A673 (cell line): ENCODE results near the genes EN1 and DBI.

- PRO-cap, result bidirectional peak, plus-strand start at chr2:118224099, minus-strand start at chr2:118223874
Measured at GRCh38 chr2:118223966-118224954, 136.0 kb downstream of the INSIG2 start.

DNA sequence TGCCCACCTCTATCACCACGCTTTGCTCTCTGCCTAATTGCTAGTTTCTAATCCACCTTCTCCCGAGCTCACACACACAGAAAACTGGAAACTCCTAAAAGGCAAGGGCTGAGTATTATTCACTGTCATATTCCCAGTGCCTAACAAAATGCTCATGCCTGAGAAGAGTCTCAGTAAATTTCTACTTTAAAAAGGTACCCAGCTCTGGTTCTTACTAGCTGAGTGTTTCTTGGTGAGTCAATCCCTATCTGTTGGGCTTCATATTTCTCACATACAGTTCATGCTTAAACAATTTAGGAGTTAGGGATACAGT is 205.0 kb downstream of the EN1 start:
- PRO-cap, result no peak

DNA sequence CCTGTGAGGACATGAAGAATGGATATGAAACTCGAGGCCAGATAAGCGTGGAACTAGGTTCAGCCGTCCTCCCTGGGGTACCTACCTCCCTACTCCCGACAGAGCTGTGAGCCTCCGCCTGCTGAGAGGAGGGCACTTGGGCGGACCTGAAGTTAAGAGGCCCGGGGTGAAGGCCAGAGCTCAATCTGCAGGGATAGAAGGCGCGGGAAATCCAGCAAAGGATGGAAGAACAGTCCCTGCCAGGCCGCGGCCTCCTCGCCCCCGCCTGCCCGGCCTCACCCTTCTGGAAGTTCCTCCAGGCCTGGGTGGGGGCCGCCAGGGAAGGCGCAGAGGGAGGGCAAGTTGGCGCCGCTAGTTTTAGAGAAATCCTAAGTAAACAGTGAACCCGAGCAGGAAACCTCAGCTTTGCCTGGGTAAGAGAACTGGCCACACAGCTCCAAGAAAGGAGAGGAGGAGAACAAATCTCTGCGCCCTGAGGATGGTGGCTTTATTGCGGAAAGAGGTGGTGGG is 13.0 kb downstream of the EN1 start:
- PRO-cap, result no peak

- PRO-cap, result no peak
Measured at GRCh38 chr2:118847492-118848117, at the start of gene EN1. Gene EN1 (minus strand): TSS chr2:118847648.

- PRO-cap, result bidirectional peak, plus-strand start at chr2:119366991, minus-strand start at chr2:119366763
Measured at GRCh38 chr2:119366907-119367982, at the start of gene DBI. Gene DBI (plus strand): TSS chr2:119366977.

DNA sequence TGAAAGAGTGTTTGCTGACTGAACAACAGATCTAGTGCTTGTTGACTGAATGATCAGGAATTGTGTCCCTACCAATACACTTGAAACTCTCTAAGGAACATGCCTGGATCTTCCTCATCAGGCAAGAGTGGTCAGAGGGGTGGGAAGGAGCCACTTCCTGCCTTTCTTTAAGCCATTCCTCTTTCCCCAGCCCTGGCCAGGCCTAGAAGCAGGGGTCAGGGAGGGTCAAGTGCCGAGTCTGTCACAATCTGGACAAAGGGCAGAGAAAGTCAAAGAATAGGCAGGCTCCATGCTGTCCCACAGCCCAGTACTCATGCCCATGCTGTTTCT is 3.0 kb upstream of the TMEM37 start:
- PRO-cap, result no peak

DNA sequence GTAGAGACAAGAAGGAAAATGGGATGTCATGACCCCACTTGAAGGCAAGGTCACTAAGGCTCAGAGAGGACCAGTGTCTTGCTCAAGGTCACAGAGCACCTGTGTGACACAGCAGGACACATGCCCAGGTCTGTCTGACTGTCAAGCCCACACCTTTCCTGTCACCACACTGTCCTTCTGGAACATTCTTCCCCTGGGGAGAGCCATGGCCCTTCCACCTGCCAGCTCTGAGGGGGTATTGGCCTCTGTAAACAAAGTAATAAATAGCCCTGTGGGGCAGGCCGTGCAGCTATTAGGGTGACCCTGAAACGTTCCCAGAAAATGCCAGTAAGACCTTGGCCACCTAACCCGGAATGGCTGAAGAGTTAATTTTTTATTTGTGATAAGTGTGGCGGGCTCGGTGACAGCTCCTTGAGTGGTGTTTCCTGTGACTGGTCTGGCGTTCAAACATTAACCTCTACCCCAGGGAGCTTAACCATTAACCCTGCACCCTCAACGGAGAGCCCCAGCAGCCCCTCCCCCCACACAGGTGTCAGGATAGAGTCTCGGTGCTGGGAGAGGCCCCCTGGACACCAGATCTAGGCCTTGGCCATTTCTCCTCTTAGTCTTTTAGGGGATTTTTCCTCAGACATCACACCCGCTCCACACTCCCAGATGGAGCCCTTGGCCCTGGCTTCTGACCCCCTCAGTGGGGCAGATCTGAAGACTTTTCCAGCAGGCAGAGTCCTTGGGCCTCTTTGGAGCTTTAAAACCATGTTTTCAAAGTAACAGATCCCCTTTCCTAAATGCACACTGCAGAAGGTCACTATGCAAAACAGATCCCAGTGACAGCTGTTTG is 36.7 kb downstream of the SCTR start:
- PRO-cap, result no peak

DNA sequence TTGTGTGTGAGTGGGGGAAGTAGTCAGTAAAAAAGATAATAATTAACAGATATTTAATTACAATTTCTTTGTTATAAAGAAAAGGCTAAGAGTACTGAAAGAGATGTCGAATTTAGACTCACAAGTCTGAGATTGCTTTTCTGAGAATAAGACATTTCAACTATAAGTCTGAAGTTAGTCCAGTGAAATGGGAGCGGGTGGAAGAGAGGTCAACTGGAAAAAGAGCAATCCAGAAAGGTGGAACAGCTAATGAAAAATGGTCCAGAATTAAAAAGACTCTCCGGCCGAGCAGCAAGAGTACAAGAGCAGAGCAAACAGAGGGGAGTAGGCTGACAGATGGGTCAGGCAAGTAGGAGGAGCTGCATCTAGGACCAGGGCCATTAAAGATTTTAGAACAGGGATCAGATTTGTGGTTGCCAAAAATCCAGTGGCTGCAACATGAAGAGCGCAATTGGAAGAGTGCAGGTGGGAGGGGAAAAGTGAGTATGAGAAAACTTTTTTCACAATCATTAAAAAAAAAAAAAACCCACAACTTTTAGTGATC is 1.7 kb downstream of the EPB41L5 start:
- PRO-cap, result no peak

GRCh38 chr2:120469922-120470857 is 124.3 kb downstream of the INHBB start:
- PRO-cap, result no peak

DNA sequence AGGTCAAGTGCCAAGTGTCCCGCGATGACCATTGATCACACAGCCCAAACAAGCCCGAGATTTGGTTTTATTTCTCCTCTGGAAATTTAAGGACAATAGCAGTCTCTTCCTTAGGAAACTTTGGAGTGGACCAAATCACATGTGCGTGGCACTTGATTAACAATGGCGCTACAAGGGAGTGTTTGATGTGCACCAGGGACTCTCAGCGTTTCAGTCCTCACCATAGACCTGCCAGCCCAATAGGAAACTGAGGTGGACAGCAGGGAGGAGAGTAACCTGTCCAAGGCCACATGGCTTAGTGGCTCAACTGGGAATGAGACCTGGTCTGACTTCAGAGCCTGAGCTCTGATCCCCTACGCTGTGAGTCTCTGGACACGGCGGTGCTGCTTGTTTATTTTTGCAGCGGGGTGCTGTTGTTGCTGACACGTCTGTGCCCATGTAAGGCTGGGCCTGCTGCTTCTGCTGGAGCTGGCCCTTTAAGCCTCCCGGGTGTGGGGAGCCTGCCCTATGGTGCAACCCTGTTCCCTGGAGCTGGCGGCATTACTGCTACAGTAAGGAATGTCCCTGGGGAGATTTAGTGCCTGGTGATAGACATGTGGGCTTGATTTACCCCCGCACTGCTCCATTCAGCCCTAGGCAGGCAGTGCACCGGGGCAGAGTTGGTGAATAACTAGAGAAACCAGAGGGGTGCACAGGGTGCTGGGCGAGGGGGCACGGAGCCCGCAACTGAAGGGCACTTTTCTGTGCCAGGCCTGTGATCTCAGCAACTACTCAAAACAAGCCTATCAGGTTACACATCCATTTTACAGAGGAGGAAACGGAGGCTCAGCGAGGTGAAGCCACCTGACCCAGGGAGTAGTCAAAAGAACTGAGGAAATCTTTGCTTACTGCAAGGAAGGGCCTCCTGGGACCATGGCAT is 194.4 kb downstream of the INHBB start:
- PRO-cap, result no peak

DNA sequence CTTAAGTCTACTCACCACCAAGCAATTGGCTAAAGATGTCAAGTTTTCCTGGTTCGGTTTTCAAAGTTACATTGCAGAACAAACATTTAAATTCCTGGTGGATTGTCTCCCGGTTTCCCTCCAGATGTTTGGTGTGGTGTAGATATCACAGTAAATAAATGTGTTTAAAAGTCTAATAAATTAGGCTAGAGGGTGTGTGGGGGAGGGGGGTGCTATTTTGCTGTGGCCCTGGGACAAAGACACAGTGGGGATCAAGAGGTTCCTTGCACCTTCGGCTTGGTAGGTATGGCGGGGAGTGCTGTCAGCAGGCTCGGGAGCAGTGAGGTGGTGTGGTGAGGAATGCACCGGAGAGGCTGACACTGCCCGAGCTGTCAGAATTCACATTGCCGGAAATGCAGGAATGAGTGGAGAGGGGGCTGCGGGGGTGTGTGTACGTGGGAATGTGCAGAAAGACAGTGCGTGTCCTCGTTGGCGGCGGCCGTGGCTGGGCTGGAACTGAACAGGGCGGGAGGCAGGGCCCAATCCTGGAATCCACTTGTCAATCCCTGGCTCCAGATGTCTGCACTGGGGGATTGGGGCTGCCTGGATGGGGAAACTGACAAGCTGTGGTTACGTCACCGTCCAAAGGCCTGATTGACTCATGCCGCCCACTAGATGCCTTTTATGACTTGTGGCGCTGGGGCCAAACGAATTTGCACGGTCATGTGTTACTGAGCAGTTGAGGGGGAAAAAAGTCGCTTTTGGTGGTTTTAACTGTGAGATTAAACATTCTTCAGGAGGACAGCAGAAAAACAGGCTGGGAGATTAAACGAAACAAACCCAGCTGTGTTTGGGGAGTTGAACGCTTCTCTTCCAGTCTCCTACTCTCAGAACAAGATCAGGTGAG is 189.6 kb upstream of the GLI2 start:
- PRO-cap, result no peak

GRCh38 chr2:120596837-120597462 is 138.7 kb upstream of the GLI2 start:
- PRO-cap, result no peak

GRCh38 chr2:120654279-120655049 is 81.2 kb upstream of the GLI2 start:
- PRO-cap, result no peak

GRCh38 chr2:120740782-120741238 is 5.1 kb downstream of the GLI2 start:
- PRO-cap, result unidirectional peak, plus-strand start at chr2:120740913

GRCh38 chr2:120741239-120742464 is 6.0 kb downstream of the GLI2 start:
- PRO-cap, result no peak

- PRO-cap, result no peak
Measured at GRCh38 chr2:120847521-120847979, 111.9 kb downstream of the GLI2 start.

- PRO-cap, result bidirectional peak, plus-strand start at chr2:121075515, minus-strand start at chr2:121075393
Measured at GRCh38 chr2:121074797-121075592, 210.0 kb downstream of the TFCP2L1 start.

GRCh38 chr2:121282464-121283450 is 2.2 kb downstream of the TFCP2L1 start:
- PRO-cap, result no peak

DNA sequence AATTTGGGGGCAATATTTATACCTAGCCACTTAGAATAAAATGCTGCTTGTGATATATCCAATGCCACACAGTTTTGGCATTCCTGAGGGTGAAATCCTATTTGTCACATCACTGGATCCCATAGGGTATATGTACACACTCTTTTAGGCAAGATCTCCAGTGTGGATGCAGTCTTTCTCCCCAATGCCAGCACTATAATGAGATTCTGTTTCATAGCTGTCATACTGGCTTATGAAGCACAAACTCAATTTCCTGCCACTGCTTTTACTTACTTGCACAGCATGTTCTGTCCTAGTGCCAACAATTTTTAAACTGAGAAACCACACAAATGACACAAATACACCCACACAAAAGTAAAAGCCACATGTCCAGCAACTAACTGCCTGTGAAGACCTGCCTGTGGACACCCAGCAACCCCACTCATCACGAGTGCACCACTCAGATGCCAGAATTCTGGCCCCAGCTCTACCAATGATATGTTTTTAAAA is 148.3 kb downstream of the CLASP1 start:
- PRO-cap, result no peak

- PRO-cap, result bidirectional peak, plus-strand start at chr2:121531244, minus-strand start at chr2:121531136
Measured at GRCh38 chr2:121531010-121531359, 118.3 kb downstream of the CLASP1 start.